ENCODE data around the genes REEP3 and SIRT1.

DNA sequence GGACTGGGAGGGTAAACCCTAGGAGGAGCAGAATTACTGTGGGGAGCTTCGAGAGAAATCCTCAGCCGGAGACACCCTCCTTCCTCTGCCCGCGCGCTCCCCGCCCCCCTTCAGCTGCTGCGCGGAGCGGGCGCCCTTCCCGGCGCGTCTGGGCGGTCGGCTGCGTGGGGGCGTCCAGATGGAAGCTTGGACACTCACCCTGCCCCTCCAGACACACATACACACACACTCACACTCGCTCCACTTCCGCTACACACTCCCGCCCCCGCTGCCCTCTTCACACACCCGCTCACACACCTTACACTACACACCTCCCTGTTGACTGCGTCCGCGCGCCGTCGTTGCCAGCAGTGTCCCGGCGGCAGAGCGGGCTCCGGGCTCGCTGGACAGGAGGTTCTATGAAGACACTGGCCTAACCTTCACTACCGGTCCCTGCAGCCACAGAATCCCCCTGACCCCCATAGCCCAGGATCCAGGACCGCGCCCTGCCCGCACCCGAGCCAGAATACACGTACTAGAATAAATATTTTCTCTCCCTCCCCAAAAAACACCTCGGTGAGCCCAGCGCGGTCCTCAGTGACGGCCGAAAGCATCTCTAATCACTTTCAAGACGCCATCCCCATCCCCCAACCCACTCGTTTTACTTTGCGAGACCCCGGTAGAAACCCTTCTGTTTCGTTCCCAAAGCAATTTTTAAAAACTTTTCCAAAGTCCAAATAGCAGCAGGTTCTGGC, 1.1 kb upstream of the EGR2 start:
- PRO-cap = bidirectional peak, plus-strand start at position 113 of the sequence, minus-strand start at position 150 of the sequence
- RAMPAGE, long total RNA, 2 experiments = no peak in any of the 2 experiments

DNA sequence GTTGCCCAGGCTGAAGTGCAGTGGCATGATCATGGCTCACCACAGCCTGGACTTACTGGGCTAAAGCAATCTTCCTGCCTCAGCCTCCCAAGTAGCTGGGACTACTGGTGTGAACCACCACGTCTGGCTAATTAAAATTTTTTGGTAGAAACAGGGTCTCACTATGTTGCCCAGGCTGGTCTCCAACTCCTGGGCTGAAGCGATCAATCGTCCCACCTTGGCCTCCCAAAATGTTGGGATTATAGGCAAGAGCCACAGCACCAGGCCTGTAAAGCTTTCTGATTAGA, 54.3 kb downstream of the NRBF2 start:
- PRO-cap = no peak
- RAMPAGE, long total RNA, 2 experiments = no peak in any of the 2 experiments

DNA sequence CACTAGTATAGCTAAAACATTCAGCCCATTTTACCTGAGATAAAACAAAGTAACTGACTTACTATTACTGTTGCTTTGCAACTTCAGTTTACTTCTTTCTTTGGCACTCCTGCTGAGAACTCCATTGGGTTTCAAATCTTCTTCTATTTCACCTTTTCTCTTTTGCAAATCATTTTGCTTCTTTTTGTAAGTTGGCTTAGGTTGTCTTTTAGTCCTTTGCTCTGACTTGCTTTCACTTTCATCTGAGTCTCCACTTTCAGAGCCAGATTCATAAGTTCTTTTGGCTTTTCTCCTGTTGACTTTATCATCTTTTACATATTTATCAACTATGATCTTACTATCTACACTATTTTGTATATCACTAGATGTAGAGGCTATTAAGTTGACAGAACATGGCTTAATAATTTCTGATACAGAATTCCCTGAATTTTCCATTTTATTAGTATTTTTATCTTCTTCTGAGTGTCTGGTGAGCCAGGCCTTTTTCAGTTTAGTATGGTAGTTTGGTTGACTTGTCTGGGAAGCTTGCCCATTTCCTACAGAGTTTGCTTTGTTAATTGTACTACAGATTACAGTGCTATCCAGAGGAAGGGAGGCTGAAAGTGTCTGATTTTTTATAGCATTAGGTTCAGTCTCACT, 73.5 kb downstream of the NRBF2 start:
- PRO-cap = no peak
- RAMPAGE, long total RNA, 2 experiments = no peak in any of the 2 experiments

GRCh38 chr10:63436874-63437397, 28.8 kb downstream of the JMJD1C start:
- PRO-cap = no peak
- RAMPAGE, long total RNA, 2 experiments = no peak in any of the 2 experiments

GRCh38 chr10:63441537-63442264, 24.1 kb downstream of the JMJD1C start:
- PRO-cap = no peak
- RAMPAGE, long total RNA, 2 experiments = no peak in any of the 2 experiments

- PRO-cap = no peak
- RAMPAGE, long total RNA, 2 experiments = no peak in any of the 2 experiments
Measured at GRCh38 chr10:63442413-63443312, 23.1 kb downstream of the JMJD1C start.

DNA sequence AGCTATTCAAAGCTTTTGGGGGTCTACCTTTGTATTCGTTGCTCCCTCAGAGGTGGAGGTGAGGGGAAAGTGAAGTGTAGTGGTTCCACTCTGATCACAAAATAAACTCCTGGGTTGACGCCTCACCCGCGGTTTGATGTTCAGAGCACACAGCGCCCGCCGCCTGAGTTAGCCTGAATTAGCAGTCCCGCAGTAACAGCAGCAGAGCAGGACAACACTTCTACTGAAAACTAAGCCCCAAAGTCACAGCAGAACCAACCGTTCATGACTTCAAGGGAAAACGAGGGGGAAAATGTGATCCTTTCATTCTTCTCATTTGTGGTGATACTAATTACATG, 395 bp upstream of the JMJD1C start:
- PRO-cap = bidirectional peak, plus-strand start at position 192 of the sequence, minus-strand start at position 98 of the sequence
- RAMPAGE, long total RNA, 2 experiments = no peak in any of the 2 experiments

GRCh38 chr10:63481660-63481933, 15.8 kb upstream of the JMJD1C start:
- PRO-cap = no peak
- RAMPAGE, long total RNA, 2 experiments = no peak in any of the 2 experiments

- PRO-cap = no peak
- RAMPAGE, long total RNA, 2 experiments = no peak in any of the 2 experiments
Measured at GRCh38 chr10:63514619-63515837, 6.2 kb upstream of the REEP3 start.

- PRO-cap = bidirectional peak, plus-strand start at chr10:63521403, minus-strand start at chr10:63521228; bidirectional peak, plus-strand start at chr10:63521997, minus-strand start at chr10:63522100; unidirectional peak, minus-strand start at chr10:63522255
- RAMPAGE, long total RNA, 2 experiments = start-site peak on the minus strand in 1 of 2 experiments, at chr10:63521827-63521844 at its widest, 24 reads per replicate
Measured at GRCh38 chr10:63521310-63522416, at the start of gene REEP3. Gene REEP3, plus strand, starts transcription at chr10:63521401.

DNA sequence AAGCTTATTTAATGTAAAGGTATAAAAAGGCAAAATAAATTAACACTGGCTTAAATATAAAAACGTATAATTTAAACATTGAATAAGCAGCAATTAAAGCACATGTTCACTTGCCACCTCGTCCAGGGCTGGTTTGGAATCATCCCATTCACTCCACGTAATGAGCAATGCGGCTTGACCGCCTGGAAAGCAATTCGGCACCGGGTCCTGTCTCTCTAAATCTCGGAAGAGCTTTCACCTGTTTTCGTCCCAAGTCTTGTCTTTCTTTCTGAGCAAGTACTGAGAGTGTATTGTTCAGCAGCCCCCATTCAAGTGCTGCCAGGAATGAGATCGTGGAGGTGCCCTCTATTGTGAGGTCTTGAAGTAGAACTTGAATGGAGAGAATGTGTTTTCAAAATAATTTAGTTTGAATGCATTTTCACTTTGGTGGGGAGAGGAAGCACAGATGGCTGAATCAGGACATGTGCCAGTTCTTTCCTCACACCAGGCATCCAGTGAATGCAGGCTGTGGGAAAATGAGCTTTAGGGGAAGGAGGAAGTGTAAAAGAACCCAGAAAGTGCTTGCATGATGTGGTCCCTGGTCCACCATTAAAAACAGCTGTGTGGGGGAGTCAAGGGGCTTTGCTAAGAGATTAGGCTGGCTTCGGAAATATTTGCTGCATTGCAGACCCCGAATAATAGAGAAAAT, 515.3 kb downstream of the REEP3 start:
- PRO-cap = no peak
- RAMPAGE, long total RNA, 2 experiments = no peak in any of the 2 experiments

DNA sequence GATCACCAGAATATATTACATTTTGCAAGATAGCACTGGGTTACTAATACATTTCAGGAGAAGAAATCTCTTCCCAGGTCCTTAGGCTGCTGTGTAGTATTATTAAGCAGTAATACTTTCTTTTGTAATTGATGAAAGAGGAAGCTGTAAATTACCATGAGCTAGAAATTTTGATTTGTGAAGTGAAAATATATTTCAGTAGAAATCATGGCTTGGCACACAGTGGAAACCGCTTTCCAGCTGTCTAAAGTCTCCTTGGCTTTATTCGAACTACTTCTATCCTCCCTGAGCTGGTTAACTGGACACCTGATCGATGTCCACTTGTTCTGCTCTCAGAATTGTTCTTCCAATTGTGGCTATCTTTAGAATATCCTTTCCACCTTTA, 556.8 kb upstream of the LRRTM3 start:
- PRO-cap = no peak
- RAMPAGE, long total RNA, 2 experiments = no peak in any of the 2 experiments

DNA sequence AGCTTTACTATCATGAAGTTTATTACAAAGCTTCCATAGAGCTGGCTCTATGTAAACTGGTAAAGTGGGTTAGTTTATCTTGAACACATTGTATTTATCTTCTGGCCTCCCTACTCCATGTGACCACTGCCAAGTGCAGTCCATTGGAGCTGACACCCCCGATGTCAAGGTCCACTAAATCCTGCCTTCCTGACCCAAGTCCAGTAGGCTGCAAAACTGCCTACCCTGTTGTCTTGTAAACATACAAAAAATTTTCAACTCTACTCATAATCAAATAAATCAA, 10.2 kb downstream of the DNAJC12 start:
- PRO-cap = no peak
- RAMPAGE, long total RNA, 2 experiments = no peak in any of the 2 experiments

GRCh38 chr10:67883885-67884874, at the start of gene SIRT1:
Gene SIRT1, plus strand, starts transcription at chr10:67884656.
- PRO-cap = bidirectional peak, plus-strand start at chr10:67884225, minus-strand start at chr10:67884203; bidirectional peak, plus-strand start at chr10:67884659, minus-strand start at chr10:67884542
- RAMPAGE, long total RNA, 2 experiments = no peak in any of the 2 experiments

DNA sequence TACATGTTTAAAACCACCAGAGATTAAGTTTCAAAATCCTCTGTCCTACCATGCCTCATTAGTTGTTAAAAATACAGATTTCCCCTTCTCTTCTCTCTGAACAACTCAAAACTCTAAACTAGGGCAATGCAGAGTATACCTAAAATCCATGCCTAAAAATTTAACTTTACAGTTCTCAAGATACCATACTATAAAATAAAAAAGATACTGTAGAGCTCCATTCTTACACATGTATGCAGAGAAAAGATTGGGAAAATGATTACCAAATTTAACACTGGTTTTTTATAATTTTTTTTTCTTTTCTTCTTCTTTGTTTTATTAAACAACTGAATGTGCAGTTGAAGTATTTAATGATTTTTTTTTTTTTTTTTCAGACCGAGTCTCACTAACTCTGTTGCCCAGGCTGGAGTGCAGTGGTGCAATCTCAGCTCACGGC, 21.1 kb downstream of the HERC4 start:
- PRO-cap = no peak
- RAMPAGE, long total RNA, 2 experiments = no peak in any of the 2 experiments

- PRO-cap = no peak
- RAMPAGE, long total RNA, 2 experiments = no peak in any of the 2 experiments
Measured at GRCh38 chr10:68525658-68526178, 1.6 kb downstream of the SLC25A16 start.

DNA sequence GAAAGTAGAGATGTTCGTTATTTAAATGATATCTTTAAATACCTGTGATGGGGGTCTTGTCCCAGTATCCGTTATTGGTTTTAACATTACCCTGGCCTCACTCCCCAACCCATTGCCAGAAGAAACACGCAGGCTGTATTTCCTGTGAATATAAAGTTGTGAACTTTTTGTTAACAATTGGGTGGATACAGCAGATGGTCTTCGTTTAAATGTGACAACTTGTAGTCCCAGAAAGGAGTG, 852 bp downstream of the CCAR1 start:
- PRO-cap = no peak
- RAMPAGE, long total RNA, 2 experiments = no peak in any of the 2 experiments

DNA sequence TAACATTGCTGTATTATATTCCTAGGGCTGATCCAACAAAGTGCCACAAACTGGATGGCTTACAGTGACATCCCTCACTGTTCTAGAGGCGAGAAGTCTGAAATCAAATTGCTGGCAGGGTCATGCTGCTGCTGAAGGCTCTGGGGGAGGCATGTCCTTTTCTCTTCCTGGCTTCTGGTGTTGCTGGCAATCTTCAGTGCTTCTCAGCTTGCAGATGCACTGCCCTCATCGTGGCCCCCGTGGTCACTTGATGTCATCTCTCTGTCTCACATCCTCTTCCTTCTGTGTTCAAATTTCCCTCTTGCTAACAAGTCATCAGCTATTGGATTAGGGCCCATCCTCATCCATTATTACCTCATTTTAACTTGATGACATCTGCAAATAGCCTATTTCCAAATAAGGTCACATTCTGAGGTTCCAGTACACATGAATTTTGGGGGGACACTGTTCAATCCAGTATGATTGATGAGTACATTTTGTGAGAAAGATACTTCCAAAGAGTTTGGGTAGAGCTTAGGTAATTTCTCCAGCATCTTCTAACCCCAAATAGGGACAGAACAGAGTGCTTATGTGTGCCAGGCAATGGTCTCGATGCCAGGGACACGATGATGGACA, 36.6 kb upstream of the SRGN start:
- PRO-cap = unidirectional peak, minus-strand start at position 176 of the sequence; unidirectional peak, minus-strand start at position 249 of the sequence
- RAMPAGE, long total RNA, 2 experiments = no peak in any of the 2 experiments

GRCh38 chr10:69202410-69202985, 17.6 kb upstream of the HKDC1 start:
- PRO-cap = no peak
- RAMPAGE, long total RNA, 2 experiments = no peak in any of the 2 experiments

- PRO-cap = no peak
- RAMPAGE, long total RNA, 2 experiments = no peak in any of the 2 experiments
Measured at GRCh38 chr10:69232729-69233445, 12.8 kb downstream of the HKDC1 start.

Data from prostate gland (tissue), 2 donors.